ENCODE data around the genes ISLR, CPLX3, MPI and RPP25.

- RRBS, result no CpG with 5 or more reads among the region's 16 CpGs
These were observed at the start of gene ISLR for GRCh38 chr15:74173443-74174088. Gene ISLR, plus strand, starts transcription at chr15:74173710.

- RRBS, result no CpG with 5 or more reads among the region's 13 CpGs
These were observed 54.9 kb downstream of the CCDC33 start for GRCh38 chr15:74290974-74291560.

DNA sequence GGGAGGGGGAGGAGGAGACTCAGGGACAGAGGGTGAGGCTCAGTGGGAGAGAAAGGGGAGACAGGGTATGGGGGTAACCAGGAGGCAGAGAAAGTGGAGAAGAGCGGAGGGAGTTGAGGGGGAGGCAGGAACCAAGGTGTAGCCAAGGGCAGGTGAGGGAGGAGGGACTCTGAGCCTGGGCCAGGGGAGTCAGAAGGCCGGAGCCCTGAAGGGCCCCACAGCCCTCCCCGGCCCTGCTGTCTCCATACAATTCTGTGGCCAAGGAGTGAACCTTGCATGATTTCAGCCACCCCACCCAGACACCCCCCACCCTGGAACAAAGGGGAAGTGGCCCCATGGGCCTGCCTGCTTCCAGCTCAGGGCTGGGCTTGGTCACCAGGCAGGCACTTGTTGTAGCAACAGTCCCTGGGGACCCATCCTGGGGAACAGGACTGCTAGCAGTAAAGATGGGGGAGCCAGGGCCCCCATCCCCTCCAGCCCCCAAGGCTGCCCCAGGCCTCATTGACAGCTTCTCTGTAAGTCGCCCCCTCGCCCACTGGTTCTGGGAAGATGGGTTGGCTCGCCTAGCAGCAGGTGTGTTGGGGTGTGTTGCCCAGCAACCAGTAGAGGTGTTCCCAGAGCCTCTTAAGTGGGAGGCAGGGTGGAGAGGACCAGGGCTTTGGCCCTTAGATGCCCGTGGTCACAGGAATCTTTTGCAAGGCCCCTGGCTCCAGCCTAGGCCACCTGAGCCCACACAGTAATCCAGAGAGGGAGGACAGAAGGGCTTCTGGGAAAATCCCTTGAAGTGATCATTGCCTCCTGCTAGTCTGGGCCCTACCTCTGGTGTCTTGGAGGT is 49.1 kb downstream of the CYP11A1 start:
- RRBS, result no CpG with 5 or more reads among the region's 7 CpGs

GRCh38 chr15:74365275-74365606 is 2.2 kb downstream of the CYP11A1 start:
- RRBS, result no CpG with 5 or more reads among the region's 5 CpGs

GRCh38 chr15:74409772-74410198 is 24.0 kb downstream of the SEMA7A start:
- RRBS, result 86% methylated on average over 3 of the region's 11 CpGs

DNA sequence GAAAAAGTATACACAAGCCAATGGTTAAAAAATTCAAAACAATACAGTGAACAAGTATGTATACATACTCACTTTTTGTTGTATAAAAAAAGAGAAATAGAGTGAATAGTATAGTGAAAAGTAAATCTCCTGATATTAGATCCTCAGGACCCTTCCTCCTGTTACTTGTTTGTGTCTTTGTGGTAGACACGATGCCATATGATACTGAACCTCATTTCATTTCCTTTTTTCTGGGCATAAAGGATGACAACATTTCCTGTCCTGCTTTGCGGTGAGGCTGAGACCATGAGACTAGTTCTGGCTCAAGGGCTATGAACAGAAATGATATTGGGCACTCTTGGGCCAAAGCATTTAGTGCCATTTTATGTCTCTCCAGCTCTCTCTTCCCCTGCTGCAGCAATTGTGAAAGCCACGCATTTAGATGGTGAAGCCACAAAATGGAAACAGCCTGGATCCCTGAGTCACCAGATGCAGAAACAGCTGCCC is 29.0 kb upstream of the ARID3B start:
- RRBS, result no CpG with 5 or more reads among the region's 3 CpGs

- RRBS, result no CpG with 5 or more reads among the region's 6 CpGs
These were observed 27.8 kb downstream of the CLK3 start for GRCh38 chr15:74643303-74643969.

DNA sequence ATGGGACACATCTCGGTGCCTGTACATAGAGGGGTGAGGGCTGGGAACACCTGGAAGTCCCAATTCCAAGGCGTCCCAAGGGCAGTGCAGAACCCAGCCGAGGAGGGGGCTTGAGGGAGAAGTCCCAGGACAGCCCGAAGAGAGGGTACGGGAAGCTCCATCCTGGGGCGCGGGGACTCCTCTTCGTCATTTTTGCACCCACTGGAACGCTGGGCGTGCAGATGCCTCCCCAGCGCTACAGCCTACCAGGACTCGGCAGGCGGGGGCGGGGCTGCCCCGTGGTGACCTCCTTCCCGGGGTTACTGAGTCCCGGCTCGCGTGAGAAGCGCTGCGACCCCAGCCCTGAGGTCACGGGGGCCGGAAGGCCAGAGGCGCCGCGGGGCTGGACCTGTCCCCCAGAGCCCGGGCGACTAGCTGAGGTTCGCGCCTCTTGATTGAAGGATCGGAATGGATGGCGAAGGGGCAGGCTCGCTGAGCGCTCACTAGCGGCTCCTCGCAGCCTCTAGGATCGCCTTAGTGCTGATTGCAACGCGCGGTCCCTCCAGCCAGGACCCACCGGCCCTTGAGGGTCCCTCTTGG is 472 bp upstream of the CYP1A1 start:
- RRBS, result 3% methylated on average over 11 of the region's 41 CpGs

DNA sequence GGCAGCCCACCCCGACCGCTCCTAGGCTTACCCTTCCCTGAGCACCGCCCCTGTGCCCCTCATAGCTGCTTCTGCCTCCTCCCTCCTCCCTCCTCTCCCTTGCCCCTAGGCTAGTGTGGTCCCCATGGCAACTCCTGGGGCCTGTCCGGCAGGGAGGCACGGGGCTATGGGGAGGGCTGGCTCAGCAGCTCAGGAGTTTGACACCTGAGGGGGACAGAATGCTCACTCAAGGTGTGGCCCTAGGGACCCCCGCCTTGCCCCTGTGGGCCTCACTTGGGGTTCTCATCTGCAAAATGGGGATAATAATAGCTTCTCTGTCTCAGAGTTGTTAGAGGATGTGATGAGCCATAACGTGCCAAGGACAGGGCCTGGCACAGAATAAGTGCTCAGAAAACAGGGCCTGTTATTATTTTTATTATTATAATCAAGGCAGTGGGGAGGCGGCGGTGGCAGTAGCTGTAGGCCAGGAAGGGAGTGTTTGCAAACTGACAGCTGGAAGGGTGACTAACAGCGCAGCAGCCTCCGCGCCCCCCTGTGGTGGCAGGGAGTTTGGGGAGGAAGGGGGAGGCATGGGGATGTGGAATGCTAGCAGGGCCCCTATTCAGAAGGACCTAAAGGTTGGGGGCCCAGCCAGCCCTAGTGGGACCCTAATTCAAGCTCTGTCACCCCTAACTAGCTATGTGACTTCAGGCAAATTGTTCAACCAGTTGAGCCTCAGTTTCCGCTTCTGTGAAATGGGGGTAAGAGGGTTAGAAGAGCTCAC is 11.6 kb downstream of the CSK start:
- RRBS, result no CpG with 5 or more reads among the region's 13 CpGs

GRCh38 chr15:74801653-74802249 is 10.9 kb upstream of the LMAN1L start:
- RRBS, result 97% methylated on average over 3 of the region's 16 CpGs

DNA sequence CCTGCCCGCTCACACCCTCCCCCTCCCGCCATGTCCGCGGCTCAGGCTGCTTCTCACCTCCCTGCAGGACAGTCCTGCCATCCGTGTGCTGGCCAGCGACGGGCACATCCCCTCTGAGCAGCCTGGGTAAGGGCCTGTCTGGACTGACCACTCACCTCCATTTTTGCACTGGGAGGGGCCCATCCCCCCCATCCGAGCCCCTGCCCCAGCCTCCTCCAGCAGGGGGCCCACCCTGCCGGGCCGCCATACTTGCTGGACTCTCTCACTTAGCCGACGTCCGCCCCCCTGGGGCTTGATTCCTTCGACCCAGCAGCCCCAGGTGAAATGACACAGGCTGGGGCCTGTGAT is 3.9 kb downstream of the LMAN1L start:
- RRBS, result no CpG with 5 or more reads among the region's 14 CpGs

- RRBS, result 18% methylated on average over 19 of the region's 72 CpGs
These were observed at the start of gene CPLX3 for GRCh38 chr15:74826040-74827184. Gene CPLX3, plus strand, starts transcription at chr15:74826627.

DNA sequence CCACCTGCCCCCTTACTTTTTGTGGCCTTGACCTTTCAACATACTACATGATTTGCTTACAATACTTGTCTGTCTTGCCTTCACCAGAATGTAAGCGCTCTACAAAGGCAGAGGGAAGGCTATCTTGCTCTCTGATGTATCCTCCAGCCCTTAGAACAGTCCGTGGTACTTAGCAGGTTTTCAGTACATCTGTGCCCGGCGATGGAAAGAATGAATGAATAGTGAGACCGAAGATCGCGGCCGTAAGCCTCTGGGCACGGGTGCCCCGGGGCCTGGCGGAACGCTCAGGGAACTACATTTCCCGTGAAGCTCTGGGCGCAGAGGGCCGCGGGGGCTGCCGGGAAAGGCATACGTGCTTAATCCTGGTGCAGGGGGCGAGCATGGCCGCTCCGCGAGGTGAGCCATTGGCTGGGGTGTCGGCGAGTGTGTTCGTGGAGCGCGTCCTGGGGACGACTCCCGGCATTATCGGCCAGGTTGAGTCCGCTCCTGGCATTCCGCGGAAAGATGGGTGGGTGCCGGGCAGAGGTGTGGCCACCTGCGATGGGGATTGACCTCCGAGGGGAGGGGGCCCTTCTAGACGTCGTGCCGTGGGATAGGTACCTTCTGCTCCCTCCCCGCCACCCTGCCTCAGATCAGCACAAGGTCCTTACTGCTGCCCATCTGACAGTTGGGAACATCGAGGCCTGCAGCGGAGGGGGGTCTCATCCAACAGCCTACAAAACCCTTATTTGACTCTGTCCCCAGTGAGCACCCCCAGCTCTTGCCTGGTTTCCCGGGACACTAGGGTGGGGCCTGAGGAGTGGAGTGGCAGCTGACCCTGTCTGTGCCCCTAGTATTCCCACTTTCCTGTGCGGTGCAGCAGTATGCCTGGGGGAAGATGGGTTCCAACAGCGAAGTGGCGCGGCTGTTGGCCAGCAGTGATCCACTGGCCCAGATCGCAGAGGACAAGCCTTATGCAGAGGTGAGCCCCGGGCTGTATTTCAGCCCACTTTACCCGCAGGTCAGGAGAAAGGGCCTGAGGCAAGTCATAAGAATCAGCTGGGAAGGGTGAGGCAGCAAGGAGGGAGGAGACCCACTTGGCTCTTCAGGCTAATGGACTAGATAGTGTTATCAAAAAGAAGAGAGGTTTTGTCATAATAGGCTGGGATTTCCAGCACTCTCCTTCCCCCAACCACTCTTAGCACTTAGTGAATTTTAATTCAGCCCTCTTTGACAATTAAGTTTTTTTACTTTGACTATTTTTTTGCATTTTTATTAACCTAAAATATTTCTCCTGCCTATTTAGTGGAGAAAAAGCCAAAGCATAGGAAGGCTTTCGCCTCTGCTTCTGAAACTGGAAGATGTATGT is at the start of gene MPI:
Gene MPI (plus strand): TSS at position 349 of the 1,348 bp plus-strand sequence.
- RRBS, result 3% methylated on average over 25 of the region's 51 CpGs

DNA sequence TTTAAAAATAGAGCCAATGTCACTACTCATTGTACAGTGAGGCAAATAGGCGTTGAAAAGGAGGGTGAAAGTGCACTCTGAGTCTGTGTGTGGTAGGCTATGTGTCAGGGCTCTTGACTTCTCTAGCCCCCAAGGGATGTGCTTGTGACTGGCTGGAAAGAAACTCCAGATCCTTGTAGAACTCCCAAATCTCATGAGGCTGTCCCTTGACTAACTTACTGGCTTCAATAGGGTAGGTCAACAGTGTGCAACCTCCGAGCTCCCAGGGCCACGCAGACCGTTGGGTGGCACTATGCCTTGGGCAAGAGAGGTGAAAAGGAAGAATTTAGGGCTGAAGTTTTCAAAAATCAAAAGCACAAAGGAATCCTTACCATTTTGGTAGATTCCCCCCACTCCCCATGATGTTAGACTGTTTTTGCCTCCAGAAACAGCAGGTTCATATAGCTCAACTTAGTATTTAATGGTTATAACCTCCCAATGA is 808 bp upstream of the FAM219B start:
- RRBS, result no CpG with 5 or more reads among the region's 4 CpGs

- RRBS, result 3% methylated on average over 23 of the region's 94 CpGs
These were observed at the start of gene RPP25 for GRCh38 chr15:74956706-74957808. Gene RPP25, minus strand, starts transcription at chr15:74956772.

- RRBS, result 22% methylated on average over 7 of the region's 25 CpGs
These were observed 20.4 kb downstream of the PPCDC start for GRCh38 chr15:75043505-75044483.

- RRBS, result no CpG with 5 or more reads among the region's 2 CpGs
These were observed 26.1 kb upstream of the C15orf39 start for GRCh38 chr15:75175592-75176067.

DNA sequence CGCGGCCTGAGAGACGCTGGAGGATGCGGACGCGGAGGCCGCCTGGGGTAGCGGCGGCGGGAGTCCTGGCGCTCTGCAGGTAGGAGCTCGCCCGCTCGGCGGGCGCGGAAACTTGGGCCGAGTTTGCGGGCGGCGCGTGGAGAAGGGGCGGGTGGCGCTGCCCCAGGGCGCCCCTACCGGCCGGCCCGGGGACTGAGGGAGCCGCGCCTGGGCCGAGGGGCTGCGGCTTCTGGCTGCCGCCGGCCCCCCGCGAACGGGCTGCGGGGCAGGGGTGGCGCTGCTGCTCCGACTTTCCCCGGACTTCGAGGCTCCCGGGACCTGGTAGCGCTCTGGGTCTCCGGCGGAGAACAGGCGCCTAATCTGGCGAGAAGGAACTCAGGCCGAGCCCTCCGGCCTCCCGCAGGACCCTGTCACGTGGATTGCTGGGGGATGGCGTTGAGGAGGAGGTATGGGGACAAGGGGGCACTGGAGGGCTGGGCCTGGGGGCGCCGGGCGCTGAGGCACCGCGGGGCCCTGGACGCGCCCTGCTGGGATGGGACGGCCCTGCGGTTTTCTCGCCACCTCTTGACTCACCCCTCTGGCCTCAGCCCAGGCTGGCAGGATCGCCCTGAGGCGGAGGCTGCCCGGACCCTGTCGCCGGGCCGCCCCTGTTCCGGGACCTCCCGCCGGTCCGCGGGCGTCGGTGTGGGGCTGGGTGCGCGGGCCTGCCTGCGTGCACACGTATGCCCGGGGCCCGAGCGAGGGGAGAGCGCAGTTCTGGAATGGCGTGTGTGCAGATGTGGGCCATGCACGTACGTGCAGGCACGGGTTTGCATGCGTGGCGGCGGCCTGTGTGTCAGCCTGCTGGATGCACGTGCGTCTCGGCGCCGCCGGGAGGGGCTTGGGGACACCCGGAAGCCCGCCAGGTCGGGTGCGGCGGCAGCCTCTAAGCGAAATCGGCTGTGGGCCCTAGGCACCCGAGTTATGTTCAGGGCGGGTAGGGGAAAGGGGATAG is 596 bp downstream of the C15orf39 start:
- RRBS, result 3% methylated on average over 34 of the region's 106 CpGs

DNA sequence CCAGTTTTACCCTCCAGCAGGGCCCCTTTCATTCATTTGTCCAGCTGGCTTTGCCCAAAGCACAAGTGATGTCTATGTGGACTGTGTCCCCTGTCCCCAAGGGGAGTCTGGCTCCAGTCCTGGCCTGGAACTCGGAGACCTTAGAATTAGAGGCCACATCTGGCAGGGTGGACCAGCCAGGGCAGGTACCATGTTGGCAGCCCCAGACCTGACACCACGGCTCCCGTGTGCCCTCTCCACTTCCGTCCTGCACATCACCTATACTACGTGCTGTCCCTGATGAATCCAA is 15.2 kb downstream of the C15orf39 start:
- RRBS, result no CpG with 5 or more reads among the region's 5 CpGs